Mesenchymal stem cell of the bone marrow (primary cell): ENCODE measurements around a stretch of chr2.

DNA sequence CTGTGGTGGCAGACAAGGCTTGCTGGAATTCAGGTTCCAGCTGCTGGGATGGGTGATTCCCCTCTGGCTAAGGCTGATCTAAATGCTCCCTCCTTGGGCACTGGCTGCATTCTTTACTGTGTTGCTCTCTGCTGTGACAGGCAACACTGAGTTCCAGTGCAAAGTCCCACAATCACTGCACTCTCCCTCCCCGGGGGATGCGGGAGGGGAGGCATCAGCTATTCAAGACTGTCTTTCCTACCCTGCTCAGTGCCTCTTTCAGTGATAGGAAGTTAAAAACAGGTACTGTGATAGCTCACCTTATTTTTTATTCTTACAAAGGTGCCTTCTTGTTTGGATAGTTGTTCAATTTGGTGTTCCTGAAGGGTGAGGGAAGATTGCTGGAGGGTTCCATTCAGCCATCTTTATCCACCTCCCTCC lies 14.2 kb downstream of the STRADB start:
- CAGE, long polyA plus RNA = no peak

GRCh38 chr2:201765789-201766164 lies 15.0 kb downstream of the ALS2 start:
- CAGE, long polyA plus RNA = no peak

- CAGE, long polyA plus RNA = no peak
Observed at GRCh38 chr2:201911368-201911681, 105.0 kb downstream of the CDK15 start.

DNA sequence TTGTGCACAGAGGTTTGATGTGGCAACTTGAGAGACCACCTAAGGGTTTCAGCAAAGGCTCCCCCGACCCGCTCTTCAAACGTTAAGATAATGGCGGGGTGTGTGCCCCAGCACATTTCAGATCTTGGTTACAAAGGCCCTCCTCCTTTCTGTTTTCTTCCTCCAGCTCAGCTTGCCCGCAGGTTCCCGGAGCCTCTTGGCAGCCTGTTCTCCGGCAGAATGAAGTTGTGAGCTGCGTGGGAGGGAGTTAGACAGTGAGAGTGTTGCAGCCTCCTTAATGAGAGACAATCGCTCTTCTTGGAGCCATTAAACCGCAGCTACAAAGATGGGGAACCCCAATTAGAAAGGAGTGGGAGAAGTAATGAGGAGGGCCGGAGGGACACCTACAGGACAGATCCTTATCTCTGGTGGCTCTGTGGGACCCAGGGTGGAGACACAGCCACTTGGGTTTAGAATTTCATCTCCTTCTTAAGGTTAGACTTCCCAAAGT lies 76.3 kb downstream of the KIAA2012 start:
- CAGE, long polyA plus RNA = no peak

- CAGE, long polyA plus RNA = no peak
Observed at GRCh38 chr2:202374932-202375937, 892 bp upstream of the BMPR2 start.

DNA sequence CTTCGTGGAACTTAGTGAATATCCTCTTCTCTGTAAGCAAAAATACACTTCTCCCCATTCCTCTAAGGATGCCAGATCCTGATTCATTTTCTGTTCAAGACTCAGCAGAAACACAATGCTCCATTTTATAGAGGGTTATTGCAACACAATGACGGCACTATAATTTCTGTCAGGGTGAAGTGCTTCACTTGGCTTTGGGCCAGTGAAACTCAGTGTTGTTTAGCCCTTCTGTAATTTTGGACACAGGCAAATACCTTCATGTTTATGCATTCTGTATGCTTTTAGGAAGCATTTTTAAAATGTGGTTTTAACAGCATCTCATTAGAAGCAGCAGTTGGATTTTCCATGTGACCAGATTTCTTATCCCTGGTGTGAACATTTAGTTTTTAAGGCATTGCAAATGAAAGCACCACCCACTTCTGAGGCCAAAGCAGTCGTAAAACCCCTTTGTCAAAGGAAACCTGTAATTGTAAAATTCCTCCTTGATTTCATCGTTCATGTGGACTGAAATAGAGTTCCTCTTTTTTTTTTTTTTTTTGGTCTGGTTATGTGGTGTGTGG lies 56.5 kb upstream of the CD28 start:
- CAGE, long polyA plus RNA = no peak

- CAGE, long polyA plus RNA = no peak
Observed at GRCh38 chr2:203656425-203657126, 49.9 kb upstream of the CD28 start.

- CAGE, long polyA plus RNA = no peak
Observed at GRCh38 chr2:203708783-203709390, 2.4 kb downstream of the CD28 start.

- CAGE, long polyA plus RNA = no peak
Observed at GRCh38 chr2:204257253-204257603, 288.0 kb upstream of the PARD3B start.

DNA sequence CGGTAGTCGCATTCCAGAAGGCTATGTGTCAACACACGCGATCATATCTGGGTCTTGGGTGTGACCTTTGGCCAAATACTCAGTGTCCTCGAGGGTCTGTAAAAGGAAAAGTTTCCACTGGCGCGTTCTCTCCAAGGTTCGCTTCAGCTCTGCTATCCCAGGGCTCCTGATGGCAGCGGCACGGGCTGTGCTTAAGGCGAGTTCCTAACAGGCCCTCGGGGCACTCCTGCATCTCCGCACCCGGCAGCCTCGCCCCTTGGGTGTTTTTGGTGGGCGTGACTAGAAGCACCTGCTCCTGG lies 467 bp upstream of the PARD3B start:
- CAGE, long polyA plus RNA = no peak

GRCh38 chr2:204717394-204717869 lies 172.2 kb downstream of the PARD3B start:
- CAGE, long polyA plus RNA = no peak

DNA sequence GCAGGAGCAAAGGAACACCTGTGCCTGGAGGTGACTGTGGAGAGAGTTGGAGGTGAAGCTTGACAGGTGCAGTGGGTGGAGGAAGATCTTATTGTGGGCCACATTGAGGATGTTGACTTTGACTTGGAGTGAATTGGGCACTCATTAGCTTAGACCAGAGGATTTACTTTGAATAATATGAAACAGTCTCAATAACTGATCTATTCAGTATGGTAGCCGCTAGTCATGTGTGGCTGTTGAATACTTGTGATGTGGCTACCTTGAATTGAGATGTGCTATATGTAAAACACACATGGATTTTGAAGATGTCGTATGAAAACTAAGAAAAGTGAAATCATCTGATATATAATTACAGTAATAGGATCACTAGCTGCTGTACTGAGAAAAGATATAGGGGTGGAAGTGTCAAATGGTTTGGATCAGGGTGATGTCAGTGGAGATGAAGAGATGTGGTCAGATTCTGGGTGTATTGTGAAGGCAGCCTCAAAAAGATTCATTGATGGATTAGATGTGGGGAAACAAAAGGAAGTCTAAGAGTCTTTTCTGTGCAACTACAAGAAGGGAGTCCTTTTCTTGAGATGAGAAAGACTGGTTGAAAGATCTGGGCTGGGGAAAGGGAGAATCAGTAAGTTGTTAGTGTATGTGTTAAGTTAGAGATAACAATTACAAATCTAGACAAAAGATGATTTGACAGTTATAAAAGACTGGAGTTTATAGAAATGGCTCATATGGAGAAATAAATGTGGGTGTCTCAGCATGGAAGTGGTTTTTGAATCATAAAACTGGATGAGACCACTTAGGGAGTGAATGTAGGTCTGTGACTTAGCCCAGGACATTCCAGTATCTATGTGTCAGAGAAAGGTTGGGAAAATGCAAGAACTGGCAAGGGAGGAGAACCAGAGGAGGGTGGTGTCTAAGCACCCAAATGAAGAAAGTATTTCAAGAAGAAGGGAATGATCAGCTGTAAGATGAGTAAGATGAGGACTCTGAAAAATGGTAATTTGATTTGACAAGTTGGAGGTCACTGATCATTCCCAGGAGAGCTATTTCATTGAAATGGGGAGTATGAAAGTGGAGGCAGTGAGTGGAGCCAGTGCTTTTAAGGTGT lies 347.3 kb downstream of the PARD3B start:
- CAGE, long polyA plus RNA = no peak

DNA sequence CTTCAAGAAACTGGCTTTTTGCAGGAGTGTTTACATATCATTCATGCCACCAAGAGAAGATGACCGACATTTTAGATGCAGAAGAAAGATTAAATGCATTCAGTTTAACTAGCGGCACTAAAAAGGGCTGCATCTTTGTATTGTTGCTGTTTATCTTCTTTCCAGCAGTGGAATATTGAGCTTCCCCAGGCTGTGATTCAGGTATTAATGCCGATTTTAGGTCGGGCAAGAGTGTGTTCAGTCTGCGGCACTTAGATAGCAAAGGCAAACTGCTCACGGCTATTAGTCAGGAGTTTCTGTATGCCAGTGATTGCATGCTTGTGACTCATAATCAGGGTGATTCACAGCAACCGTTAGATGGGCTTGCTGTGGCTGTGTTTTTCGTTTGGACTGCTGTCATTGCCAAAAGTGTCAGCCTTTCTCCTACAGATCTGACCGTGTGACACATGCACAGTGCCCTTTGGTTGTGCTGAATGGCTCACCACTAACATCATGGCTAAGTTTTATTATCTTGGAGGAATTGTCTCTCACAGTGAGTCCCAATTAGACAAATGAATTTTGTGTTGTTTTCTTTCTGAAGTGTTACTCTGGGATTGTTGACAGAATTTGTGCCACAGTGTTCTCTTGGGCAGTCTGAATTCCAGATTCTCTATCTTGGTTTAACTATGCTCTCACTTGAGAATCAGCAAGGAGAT lies 479.8 kb downstream of the PARD3B start:
- CAGE, long polyA plus RNA = no peak

GRCh38 chr2:205332147-205332519 lies 350.2 kb upstream of the NRP2 start:
- CAGE, long polyA plus RNA = no peak

DNA sequence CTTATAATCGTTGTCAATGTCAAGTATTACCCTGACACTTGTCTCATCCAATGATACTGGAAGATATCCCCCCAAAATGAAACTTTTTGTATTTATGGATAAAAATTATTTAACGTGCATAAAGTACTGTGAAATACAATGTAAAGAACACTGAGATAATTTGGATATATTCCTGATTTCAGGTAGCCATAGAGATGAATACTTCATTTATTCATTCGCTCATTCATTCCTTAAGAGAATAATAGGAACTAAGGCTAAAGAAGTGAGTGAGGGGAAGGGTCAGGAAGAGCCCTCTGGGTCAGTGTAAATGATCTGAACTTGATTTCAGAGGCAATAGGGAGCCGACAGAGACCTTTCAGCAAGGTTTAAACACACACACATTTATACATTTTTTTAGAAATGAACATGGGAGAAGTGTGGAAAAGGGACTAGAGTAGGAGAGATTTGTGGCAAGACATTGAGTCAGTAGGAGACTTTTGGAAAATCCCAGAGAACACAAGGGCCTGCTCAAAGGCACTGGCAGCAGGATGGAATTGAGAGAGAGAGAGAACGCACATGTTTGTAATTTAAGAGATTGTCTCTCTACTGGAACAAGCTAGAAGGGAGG lies 307.1 kb upstream of the NRP2 start:
- CAGE, long polyA plus RNA = no peak

- CAGE, long polyA plus RNA = no peak
Observed at GRCh38 chr2:205582106-205582805, 100.0 kb upstream of the NRP2 start.

DNA sequence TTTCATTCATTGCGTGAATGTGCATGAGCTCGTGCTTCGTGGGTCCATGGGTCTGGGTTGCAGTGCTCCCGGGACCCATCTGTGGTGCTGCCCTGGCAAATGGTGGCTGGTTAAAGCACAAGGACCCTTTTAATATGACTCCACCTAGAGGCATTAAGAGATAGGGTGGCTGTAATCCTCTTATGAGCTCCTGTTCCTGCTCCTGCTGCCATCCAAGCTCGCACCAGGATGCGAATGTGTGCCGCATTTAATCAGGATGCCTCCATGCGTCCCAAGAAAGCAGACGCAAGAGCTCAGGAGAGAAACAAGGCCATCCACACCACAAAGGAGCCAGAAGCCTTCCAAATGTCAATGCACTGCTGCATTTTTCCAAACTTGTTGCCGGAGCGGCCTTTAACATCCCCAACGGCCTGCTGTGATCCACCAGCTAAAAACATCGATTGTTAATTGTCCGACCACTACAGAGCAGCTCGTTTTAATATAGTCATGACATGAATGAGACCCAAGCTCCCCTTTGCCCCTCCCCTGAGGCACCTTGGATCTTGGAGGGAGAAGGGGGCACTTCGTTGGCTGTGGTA lies 39.2 kb downstream of the NRP2 start:
- CAGE, long polyA plus RNA = no peak

- CAGE, long polyA plus RNA = no peak
Observed at GRCh38 chr2:205763595-205764201, 81.4 kb downstream of the NRP2 start.

GRCh38 chr2:205974666-205975060 lies 111.3 kb downstream of the INO80D start:
- CAGE, long polyA plus RNA = no peak

- CAGE, long polyA plus RNA = no peak
Observed at GRCh38 chr2:206158856-206159238, 397 bp downstream of the NDUFS1 start.